GM23338 (cell line): ENCODE measurements around the gene KLHL29.

DNA sequence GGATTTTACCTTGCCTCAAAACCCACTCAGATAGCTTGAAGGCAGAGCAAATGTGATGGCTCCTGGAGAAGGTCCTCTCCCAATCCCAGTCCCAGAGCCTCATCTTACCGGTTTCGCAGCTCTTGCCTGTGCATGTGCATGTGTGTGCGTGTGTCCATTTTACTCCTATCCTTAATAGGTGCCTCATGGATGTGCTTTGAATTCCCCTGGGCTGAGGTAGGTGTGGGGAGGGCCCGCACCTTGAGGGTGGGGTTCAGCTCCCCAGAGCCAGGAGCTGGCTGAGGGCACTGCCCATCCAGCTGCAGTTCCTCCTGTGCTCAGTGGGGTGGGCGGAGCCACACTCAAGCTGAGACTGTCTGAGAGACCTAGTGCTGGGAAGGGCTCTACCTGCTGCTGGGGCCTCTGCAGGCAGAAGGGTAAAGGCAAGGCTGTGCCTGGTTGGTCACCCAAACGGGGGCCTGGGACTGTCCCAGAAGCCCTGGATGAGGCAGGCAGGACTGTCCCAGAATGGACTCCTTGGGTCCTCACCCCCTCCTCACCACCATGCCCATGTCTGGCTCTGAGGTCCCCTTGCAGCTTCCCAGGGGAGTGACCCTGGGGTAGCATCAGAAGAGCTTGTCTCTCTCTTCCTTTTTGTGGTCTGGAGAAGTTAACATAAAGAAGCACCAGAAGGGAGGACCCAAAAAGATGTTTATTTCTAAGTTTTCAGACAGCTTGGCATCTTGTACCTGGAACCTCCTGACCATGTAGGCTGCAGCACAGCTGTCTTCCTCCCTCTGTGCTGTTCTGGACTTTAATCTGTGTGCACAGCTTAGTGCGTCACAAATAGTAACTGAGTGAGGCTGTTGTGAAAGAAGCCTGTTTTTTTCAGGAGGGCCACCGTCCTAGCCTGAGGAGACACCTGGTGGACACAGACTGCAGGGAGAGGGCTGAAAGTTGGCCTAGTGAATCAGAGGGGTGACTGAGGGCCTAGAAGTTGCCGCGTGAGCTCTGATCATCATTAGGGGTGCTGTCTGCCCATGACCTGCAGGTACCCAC is 9.0 kb downstream of the GDF7 start:
- PRO-cap = no peak
- RAMPAGE, long total RNA = no peak

- PRO-cap = no peak
- RAMPAGE, long total RNA = no peak
Observed at GRCh38 chr2:20996444-20996770, 47.5 kb downstream of the APOB start.

- PRO-cap = no peak
- RAMPAGE, long total RNA = no peak
Observed at GRCh38 chr2:21047003-21047902, 3.4 kb upstream of the APOB start.

DNA sequence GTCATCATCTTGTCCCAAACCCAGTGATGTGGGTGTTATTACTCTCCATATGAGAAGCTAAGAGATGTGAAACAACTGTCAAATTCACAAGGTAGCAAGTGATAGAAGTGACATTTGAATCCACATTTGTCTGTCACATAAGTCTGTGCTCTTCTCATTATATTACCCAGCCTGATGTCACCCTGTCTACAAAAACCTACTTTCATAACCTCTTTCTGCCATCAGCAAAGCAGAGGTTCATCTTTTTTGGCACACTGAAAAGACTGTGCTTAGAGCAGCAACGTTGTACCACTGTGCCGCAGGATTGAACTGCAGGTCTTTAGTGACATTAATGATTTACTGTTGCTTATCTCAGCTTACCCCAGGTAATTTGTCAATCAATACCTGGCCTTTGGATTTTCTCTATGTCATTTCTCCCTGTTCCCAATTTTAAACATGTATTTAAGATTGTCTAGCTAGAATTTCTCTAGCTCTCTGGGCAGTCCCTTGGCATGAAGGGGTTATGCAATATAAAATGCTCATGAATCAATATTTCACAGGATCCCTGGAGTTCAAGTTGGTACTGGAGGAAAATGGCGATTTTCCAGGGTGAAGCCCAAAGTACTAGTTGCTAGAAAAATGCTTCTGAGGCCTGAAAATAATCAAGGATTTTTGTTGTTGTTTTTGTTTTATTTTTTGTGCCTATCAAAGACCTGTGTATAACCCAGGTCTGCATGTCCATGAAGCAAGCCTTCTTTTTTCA is 31.3 kb upstream of the TDRD15 start:
- PRO-cap = no peak
- RAMPAGE, long total RNA = no peak

DNA sequence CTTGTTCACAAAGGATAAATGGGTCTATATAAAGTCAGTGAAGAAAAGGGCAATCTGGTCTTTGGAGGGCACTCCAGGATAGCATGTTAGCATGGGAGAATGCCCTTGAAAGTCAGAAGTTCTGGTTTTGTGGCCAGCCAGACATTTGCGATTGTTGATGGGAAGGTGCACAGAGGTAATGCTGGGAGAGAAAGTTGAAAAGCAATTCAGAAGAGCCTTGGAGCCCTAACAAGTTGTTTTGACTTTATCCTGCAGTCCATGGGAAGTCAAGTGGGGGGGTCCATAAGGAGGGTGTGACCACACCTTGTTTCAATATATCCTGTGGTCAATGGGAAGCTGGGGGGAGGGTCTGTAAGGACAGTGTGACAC is 299.5 kb downstream of the TDRD15 start:
- PRO-cap = no peak
- RAMPAGE, long total RNA = no peak

DNA sequence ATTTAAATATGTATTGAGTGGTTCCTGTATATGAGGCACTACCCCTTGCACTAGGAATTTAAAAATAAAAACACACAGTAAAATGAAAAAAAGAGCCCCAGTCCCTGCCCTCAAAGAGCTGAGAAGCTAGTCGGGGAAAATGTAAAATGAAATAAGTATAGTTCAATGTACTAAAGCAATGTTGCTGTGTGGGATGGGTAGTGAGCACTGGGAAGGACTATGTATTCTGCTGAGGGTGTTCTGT is 1094.8 kb upstream of the KLHL29 start:
- PRO-cap = no peak
- RAMPAGE, long total RNA = no peak

- PRO-cap = bidirectional peak, plus-strand start at chr2:23385179, minus-strand start at chr2:23385019
- RAMPAGE, long total RNA = no peak
Observed at GRCh38 chr2:23384957-23385732, at the start of gene KLHL29. TSS of gene KLHL29 (plus strand) at chr2:23385179.

- PRO-cap = bidirectional peak, plus-strand start at chr2:23481274, minus-strand start at chr2:23481044
- RAMPAGE, long total RNA = no peak
Observed at GRCh38 chr2:23480990-23481575, 96.1 kb downstream of the KLHL29 start.

DNA sequence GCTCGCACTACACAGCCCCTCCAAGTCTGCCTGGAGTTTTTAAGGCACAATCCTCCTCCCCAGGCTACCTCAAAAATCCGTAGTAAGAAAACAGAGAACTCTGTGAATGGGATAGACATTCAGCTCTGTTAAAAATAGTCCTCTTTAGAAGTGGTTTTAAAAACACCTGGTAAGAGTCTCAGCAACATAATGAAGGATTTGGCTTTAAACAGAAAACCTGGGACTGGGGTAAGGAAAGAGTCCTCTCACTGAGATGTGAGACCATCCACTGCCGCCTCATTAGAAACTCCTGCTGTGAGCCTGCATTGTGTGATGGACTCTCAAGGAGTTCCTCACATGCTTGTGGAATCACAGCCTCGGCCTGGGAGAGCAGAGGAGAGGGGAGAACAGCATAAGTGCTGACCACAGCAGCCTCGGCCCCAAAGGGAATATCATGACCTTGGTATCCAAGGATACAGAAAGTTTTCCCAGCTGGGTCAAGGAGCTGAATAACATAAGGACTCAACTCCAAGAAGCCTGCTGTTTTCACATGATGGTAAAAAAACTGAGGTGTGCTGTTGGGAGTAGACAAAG is 214.7 kb downstream of the ATAD2B start:
- PRO-cap = no peak
- RAMPAGE, long total RNA = no peak

- PRO-cap = no peak
- RAMPAGE, long total RNA = no peak
Observed at GRCh38 chr2:24252214-24252697, 77.4 kb downstream of the FAM228A start.

DNA sequence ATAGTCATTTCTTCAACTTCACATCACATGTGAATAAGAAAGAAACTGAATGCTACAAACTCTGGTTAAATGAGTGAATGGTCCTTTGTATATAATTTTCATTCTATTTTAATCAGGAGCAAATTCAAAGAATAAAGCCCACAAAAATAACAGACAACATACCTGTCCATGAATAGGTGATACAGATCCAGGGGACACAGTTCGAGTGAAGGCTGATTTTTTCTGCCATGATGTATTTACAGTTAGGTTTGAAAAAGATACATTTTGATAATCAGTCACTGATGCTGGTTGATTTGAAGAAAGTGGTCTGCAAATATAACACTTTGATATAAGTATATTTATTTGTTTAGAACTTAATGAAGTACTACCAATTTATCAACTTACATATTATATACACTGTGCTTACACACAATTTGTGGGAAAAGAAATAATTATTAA is 86.1 kb downstream of the FAM228A start:
- PRO-cap = no peak
- RAMPAGE, long total RNA = no peak

DNA sequence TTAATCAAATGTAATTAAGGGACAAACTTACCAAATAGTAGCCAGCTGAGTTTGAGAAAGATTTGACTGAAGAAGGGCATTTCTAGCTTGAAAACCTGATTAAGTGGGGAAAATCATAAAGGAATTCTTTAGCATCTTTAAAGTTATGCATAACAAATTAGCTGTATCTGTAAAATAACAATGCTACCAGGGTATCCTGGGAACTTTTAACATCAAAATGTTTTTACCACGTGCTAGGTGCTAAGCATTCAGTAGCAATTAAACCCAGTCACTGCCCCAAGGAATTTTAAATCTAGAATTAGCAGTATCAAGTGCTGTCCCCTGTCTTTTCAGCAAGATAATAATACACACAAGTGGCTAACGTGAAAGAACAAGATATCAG is 56.6 kb downstream of the ITSN2 start:
- PRO-cap = no peak
- RAMPAGE, long total RNA = no peak

- PRO-cap = no peak
- RAMPAGE, long total RNA = no peak
Observed at GRCh38 chr2:24304150-24304471, 56.2 kb downstream of the ITSN2 start.

- PRO-cap = no peak
- RAMPAGE, long total RNA = no peak
Observed at GRCh38 chr2:24342323-24342953, 17.9 kb downstream of the ITSN2 start.

DNA sequence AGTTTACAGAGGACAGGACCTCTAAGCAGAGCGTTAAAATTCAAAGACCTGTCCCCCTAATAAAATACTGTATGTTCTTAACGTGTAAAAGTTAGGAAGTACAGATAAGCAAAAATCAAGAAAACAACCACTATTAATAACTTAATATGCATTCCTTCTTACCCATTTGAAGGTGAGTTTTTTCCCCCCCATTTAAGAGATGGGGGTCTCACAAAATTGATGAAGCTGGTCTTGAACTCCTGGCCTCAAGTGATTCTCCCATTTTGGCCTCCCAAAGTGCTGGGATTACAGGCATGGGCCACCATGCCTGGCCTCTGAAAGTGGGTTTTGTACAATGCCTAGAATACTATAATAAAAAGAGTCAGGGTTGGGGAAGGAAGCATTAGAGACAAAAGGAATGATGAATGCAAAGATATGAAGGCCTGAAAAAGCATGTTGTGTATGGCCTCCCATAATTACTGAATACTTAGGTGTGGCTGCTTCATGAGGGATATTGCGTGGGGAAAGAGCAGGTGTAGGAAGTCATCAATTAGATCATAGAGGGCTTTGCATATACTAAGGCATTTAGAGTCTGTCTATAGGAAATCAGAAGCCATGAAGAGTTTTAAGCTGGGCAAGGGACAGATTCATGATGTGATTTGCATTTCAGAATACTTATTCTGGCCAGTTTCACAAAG is 48.0 kb downstream of the NCOA1 start:
- PRO-cap = no peak
- RAMPAGE, long total RNA = no peak

- PRO-cap = no peak
- RAMPAGE, long total RNA = no peak
Observed at GRCh38 chr2:24720309-24720855, 72.8 kb downstream of the PTRHD1 start.

DNA sequence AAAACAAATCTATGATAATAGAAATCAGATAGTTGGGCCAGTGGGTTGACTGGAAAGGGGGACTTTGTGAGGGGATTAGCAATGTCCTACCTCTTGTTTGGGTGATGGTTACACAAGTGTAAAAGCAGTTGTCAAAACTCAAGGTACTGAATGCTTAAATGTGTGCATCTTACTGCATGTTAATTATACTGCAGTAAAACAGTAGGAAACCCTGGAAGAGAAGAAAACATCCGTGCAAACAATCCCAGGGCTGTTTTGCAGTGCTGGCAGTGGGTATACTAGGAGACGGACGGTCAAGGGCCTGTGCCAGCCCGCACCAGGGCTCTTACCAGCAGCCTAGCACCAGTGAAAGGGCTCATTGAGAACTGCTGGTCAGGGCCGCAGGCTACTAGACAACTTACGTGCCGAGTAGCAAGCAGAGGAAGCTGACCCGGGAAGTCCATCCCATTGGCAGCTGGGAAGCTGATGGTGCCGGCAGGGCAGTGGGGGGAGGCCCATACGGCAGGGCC is 20.4 kb downstream of the EFR3B start:
- PRO-cap = no peak
- RAMPAGE, long total RNA = no peak

DNA sequence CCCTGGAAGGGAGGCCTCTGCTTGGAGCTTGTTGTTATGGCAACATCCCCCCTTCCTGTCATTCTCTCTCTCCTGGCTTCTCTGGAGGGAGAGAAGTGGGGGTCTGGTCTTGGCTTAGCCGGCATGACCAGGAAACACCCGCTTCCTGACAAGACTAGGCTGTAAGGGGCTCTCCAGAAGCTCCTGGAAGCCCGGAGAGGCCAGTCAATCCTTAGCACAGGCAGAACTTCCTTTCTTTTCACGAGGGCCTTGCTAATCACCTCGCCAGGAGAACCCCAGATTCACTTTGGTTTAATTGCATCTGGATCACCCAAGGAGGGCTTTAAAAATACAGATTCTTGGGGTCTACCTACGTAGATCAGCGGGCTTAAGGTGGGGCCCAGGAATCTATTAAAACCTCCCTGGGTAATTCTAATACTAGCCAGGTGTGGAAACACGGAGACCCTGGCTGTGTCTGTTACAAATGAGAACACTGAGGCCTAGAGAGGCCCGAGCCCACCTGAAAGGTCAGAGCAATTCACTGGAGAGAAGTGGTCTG is 84.2 kb downstream of the DNMT3A start:
- PRO-cap = no peak
- RAMPAGE, long total RNA = no peak

GRCh38 chr2:25273271-25273960 is 68.3 kb downstream of the DNMT3A start:
- PRO-cap = no peak
- RAMPAGE, long total RNA = no peak

DNA sequence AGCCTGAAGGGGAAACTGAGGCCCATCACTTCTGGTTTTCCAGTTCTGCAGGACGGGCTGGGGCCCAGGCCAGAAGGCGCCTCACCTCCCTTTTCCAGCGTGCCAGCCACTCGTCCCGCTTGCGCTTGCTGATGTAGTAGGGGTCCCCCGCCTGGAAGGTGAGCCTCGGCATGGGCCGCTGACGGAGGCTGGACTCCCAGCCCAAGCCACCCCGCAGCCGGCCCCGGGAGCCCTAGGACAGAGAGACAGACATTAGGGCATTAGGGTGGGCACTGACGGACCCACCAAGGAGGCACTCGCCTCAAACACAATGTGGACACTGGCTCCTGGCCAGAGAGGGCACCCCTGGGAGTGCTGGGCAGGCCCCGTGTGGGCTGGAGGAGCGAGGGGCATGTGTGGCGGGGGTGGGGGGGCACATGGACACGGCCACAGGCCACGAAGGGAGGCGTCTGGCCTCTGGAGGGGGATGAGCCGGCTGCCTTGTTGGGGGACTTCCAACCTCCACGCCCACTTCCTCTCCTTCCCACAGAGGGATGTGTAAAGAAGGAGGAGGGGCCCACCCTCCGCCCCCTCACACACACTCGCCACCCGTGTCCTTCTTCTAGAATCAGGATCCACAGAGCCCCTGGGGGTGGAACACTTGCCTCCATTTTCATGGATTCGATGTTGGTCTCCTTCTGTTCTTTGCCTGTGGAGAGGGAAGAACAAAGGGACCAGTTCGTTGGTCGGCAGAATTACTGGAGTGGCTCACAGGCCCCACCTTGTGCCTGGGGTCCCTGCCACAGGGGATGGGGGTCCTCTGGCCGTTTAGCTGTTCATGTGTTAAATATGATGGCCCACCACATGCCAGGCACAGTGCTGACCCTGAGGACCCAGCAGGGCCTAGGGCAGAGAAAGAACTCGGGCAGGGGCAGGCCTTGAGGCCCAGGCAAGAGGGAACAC is 66.6 kb downstream of the DNMT3A start:
- PRO-cap = no peak
- RAMPAGE, long total RNA = no peak